Glomerular endothelial cell (primary cell): ENCODE data around the genes GNB4, USP13, DCUN1D1 and B3GNT5.

GRCh38 chr3:175119365-175119679 lies 260.2 kb downstream of the NAALADL2 start:
- RAMPAGE, long total RNA: no peak

- RAMPAGE, long total RNA: no peak
These were observed 619.4 kb upstream of the TBL1XR1 start for GRCh38 chr3:177816479-177817361.

DNA sequence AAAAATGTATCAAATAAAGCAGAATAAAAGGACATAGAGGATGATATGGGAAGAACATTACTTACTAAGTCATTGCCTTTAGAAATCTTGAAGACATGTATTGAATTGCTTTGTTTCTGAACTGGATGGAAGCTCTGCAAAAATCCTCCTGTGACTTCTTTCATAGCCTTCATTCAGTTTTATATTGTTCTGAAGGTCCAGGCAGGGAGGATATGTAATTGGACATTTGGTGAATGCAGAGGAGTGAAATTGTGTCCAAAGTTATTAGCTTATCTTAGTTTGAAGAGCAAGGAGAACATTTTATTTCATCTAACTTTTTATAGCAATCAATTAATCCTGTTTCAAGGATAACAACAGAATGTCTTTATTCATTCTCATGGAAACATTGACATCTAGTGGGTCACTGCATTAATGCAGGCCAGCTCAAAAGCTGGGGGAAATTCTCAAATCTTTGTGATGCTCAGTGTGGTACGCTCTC lies 151.1 kb upstream of the KCNMB2 start:
- RAMPAGE, long total RNA: no peak

GRCh38 chr3:179450689-179451867 lies at the start of gene GNB4:
Gene GNB4 (minus strand): TSS chr3:179451470.
- RAMPAGE, long total RNA: no peak

- RAMPAGE, long total RNA: no peak
These were observed at the start of gene USP13 for GRCh38 chr3:179652925-179653783. Gene USP13 (plus strand): TSS chr3:179653040.

DNA sequence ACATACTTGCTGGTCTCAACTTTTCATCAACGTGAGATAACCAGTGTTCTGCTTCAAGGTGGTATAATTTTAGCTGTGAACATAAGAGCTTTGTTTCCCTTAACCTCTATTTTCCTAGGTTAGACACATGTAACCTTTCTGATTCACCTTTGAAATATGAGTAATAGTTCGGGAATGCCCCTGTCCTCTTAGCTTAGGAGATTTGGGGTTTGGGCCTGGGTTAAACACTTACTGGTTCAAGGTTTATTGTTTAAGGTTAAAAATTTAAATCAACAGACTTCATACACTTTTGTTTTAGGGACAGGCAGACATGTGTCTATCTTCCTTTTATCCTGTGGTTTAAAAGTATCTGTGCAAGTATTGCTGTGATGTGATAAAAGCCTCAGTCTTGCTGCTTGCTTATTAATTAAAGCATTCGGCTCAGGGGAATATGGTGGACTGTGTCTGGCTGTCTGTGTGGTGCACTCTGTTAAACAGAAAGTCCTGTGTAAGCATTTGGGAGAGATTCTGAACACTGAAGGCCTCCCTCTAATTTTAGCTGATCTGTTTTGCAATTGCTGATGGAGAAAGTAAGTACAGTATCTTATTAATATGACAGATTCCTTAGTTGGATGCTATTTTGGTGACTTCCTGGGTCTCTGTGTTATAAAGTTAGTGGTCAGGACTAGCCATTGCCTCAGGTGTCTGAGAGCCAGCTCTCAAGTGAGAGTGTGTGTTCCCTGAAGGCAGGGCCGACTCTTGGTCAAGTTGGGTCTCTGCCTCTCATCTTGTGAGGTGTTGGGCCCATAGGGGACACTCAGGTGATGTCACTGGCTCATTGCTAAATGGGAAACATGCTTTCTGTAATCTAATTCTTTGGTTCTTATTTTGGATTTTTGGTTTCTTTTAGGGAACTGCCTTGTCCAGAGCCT lies 81.9 kb downstream of the USP13 start:
- RAMPAGE, long total RNA: no peak

- RAMPAGE, long total RNA: no peak
These were observed 94.6 kb downstream of the PEX5L start for GRCh38 chr3:179942096-179942668.

DNA sequence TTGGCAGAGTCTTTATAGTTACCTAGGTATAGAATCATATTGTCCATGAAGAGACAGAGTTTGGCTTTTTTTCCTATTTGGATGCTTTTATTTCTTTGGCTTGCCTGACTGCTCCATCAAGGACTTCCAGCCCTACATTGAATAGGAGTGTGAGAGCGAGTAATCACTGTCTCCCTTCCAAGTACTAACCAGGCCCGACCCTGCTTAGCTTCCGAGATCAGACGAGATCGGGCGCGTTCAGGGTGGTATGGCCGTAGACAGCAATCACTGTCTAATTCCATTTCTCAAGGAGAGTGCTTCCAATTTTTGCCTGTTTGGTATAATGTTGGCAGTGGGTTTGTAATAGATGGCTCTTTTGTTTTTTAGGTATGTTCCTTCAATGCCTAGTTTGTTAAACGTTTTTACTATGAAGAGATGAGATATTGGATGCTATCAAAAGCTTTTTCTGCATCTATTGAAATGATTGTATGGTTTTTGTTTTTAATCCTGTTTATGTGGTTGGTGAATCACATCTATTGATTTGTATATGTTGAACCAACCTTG lies 125.1 kb upstream of the PEX5L start:
- RAMPAGE, long total RNA: no peak

- RAMPAGE, long total RNA: no peak
These were observed 42.4 kb upstream of the FXR1 start for GRCh38 chr3:180869731-180870719.

DNA sequence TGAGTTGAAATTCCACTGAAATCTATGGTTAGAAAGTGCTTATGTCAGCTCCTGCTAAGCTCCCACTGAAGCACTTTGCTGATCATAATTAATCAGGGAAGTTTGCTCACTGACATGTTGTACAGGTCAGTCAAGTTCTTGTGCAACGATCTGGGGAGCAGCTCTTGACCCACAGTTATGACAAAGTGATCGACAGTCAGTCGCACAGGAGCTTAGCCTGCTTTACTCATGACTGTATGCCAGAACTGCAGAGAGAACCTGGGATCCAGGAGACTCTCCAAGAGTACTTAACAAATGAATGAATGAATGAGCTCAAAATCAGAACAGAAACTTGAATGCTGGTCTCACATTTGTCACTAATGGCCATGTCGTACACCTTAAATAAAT lies 453.6 kb downstream of the SOX2 start:
- RAMPAGE, long total RNA: no peak

DNA sequence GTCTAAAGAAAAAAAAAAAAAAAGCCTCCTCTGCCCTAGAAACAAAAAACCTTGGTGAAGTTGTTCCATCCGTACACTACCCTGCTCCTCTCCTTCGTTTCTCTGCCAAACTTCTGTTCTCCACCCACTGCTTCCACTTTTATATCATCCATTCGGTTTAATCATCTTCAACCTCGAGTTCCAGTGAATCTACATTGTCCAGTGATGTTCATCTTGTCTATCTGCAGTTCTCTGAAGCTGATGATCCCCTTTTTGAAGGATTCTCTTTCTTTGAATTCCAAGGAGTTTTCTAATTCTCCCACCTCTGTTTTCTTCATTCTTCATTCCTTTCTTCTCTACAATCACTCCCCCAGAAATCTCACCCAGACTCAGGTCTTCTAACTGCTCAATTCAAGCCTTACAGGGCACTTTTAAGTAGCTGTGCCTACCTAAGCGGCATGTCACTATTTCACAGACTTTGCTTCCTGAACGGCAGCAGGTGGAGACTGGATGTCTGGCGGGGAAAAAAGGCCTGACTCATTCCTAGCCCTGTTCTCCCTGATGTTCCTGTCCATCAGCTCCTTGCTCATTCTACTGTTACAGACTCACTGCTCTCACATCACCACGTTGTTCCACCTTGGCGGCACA lies 52.8 kb upstream of the ATP11B start:
- RAMPAGE, long total RNA: no peak

DNA sequence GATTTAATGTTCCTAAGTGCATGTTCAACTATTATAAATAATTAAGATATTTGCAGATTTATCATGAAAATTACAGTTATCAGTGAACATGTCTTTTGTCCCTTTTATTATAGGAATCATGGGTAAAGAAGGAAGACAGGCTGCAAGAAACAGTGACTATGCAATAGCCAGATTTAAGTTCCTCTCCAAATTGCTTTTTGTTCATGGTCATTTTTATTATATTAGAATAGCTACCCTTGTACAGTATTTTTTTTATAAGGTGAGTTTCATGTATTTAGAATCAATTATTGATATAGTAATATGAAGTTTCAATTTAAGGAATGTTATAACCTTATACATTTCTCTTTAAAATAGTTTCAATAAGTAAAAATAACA lies 91.3 kb downstream of the ATP11B start:
- RAMPAGE, long total RNA: no peak

DNA sequence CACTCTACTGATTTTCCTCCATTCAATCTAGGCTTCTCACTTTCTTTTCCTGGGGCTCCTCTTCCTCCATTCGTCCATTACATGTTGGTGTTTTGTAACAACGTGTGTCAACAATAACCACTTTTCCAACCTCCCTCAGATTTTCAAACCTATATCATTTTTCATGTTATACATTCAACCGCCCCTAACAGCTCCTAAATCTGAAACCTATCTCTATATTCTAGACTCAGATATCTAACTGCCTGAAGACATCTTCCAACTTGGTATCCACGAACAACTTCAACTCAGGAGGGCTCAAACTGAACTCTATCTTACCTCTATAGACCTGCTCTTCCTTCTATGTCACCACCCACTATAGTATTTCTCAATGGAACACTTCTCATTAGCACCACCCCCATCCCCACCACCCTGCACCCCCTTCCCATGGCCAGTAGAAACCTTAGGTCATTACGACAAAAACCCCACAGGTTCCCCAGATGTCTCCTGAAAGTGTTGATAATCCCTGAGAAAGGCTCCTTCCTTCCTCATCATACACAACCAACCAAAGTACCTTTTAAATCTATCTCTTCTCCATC lies 28.0 kb downstream of the DCUN1D1 start:
- RAMPAGE, long total RNA: no peak

DNA sequence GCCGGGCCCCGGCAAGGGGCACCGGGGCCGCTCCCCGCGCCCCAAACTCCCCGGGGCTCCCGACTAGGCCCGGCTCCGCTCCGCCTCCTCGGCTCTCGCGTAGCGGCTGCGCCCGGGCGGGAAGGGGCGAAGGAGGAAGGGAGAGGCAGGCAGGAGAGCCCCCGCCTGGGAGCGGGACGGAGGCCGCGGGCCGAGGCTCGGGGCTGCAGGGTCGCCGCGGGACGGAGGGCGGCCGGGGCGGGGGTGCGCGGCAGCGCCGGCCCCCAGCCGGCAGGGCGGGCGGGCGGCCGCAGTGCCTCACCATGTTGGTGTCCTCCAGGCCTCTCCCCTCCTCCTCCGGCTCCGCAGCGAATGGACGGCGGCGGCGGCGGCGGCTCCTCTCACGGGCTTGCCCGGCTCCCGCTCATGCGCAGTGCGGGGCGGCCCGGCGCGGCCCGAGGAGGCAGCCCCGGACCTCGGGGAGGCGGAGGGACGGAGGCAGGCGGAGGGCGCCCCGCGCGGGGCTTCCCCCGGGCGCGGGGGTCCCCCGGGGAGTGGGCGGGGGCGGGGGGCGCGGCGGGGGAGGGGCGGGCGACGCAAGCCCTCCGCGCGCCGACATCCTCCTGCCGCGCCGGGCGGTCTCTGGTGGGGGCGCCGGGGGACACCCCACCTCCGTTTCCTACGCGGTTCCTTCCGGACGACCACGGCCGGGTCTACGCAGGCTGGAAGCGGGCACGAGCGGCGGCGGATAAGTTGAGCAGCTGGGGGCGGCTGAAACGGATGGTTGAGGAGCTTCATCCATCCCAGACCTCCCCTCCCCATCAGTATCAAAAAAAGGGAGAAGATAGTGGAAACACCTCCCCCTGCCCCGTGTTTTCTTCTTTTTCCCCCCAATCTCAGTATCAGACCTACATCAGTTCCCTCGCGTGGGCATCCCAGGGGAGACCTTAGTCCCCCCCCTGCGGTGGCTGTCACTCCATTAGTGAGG lies at the start of gene DCUN1D1:
TSS of gene DCUN1D1 (minus strand) at position 353 of the 967 bp plus-strand sequence.
- RAMPAGE, long total RNA: start-site peak on the minus strand centred at position 338 of the sequence, 45 bp wide, 412 and 763 reads in 2 replicates

DNA sequence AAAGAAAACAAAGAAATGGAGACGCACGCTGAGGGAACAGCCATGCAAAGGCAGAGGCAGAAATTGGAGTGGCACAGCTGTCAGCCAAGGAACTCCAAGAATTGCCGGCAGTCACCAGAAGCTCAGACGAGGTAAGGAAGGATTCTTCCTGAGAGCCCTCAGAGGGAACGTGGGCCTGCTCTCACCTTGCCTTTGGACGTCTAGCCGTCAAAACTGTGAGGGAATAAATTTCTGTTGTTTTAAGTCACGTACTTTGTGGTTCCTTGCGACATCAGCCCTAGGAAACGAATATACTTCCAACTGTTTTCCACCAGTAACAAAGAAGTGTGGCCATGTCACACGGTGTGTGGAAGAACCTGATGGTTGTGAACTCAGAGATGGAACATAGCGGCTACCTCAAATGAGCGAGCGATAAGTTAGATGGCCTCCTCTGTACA lies 41.0 kb upstream of the B3GNT5 start:
- RAMPAGE, long total RNA: no peak

- RAMPAGE, long total RNA: no peak
These were observed at the start of gene B3GNT5 for GRCh38 chr3:183252927-183254056. Gene B3GNT5 (plus strand): TSS chr3:183253253.

GRCh38 chr3:183259586-183260628 lies 6.9 kb downstream of the B3GNT5 start:
- RAMPAGE, long total RNA: no peak

DNA sequence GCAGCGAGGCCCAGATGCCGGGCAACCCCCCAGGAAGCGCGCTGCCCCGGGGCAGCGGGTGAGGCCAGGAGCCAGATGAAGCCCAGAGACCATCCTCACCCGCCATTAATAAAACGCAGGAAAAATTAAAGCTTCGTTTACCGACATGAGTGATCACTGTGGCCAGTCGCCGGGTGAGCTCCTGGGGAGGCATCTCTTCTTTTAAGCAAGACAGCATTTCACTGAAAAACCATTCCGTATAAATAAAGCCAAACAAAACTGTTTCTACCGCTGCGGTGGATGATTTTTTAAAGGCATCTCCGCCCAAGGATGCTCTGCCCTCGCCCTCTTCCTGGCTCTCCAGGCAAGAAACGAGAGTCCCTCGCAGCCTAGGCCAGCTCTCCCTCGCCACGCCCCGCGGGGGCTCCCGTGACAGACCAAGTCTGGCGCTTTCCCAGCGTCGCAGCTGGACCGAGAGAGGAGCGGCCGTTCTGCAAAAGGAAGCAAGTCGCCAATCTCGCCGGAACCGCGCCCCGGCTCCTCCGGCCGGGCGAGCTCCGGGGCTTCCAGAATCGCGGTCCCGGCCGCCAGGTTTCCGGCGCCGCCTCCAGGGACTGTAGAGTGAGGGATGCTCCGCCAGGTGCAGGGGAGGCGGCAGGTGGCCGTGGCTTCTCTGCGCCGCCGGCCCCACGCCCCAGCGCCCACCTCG lies 514 bp downstream of the MCF2L2 start:
- RAMPAGE, long total RNA: no peak

DNA sequence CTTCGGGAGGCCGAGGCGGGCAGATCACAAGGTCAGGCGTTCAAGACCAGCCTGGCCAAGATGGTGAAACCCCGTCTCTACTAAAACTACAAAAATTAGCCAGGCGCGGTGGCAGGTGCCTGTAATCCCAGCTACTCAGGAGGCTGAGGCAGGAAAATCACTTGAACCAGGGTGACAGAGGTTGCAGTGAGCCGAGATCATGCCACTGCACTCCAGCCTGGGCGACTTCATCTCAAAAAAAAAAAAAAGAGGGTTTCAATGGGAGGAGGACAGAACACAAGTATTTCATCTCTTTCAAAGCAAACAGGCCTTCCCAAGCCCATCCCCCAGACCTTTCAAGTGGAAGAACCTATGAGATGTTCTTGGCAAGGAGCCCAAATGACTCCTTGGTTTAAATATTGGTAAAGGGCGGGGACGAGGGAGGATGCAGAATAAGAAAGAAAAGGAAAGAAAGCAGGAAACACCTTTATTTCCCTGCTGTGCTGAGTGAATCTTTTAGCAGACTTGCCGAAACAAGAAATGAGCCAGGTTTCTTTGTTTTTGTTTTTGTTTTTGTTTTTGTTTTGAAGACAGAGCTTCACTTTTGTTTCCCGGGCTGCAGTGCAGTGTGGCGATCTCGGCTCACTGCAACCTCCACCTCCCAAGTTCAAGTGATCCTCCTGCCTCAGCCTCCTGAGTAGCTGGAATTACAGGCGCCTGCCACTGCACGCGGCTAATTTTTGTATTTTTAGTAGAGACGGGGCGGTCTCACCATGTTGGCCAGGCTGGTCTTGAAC lies 62.3 kb upstream of the MCF2L2 start:
- RAMPAGE, long total RNA: no peak

DNA sequence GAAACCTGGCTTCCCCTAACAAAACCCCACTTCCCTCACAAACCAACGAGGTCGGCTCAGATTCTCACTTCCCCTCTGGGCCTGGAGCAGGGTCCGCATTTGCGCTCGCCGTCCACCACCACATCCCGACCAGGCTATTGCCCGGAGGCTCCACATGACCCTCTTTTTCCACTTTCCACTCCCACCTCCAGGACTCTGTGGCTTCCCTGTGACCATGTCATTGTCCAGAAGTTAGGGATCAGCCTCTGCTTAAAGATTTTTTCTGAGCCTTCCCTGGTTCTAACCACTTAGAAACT lies 14.7 kb downstream of the KLHL6 start:
- RAMPAGE, long total RNA: no peak